Metastatic Pancreatic Carcinoma in the Ovary (tissue), 1 donor: ENCODE measurements around a stretch of chr7.

GRCh38 chr7:32890406-32890837, 1.1 kb downstream of the KBTBD2 start:
- PRO-cap = bidirectional peak, plus-strand start at chr7:32890677, minus-strand start at chr7:32890602

GRCh38 chr7:32942246-32942800, 14.9 kb upstream of the FKBP9 start:
- PRO-cap = bidirectional peak, plus-strand start at chr7:32942582, minus-strand start at chr7:32942527

- PRO-cap = no peak
These were observed 48.0 kb downstream of the FKBP9 start for GRCh38 chr7:33004945-33005973.

DNA sequence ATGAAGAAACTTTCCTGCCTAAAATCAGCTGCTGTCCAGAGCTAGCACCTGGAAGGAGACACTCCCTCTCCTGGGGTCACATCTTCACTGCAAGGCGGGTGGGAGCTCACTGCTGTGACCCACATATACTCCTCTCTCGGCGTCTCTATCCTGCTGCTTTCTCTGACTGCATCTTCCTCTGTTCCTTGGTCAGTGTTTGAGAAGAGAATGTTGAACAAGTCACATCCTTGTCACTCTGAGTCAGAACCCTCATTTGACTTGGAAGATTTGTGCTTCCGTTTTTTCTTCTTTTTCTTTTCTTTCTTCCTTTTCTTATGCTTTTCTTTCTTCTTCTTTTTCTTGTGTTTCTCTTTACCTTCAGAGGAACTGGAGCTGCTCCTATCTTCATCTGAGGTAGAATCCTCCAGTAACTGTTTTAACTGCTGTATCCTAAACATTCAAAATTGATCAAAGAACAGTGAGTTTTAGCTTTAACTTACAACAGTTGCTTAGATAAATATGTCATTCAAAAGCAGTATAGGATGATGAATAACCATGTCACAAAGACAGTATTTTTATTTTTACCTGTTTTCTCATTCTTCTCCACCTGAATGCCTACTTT, 14.1 kb downstream of the RP9 start:
- PRO-cap = no peak

DNA sequence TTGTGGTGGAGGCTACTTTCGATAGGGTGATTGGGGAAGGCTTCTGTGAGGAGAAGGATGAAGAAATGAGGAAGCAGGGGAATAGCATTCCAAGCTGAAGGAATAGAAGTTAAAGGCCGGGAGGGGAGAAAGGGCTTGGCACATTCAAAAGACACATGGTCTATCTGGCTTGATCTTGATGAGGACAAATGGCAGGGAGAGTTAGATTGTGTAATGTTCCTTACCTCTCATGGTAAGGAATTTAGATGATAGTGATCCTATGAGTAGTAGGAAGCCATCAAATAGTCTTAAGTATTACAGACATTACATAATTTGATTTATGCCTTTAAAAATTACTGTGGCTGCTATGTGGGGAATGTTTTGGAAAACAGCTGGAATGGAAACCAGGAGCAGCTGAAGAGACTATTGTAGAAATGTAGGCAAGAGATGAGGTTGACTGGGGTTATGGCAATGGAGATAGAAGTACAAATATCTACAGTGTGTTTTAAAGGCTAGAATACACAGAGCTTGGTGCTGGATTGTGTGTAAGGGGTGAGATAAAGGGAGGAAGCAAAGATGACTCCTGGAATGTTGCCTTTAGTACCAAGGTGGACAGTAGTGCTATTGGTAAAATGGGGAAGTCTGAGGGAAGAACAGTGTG, 351.3 kb upstream of the BMPER start:
- PRO-cap = no peak

GRCh38 chr7:35313673-35313882, 59.7 kb upstream of the TBX20 start:
- PRO-cap = no peak

GRCh38 chr7:35716199-35716897, 21.4 kb upstream of the HERPUD2 start:
- PRO-cap = no peak

DNA sequence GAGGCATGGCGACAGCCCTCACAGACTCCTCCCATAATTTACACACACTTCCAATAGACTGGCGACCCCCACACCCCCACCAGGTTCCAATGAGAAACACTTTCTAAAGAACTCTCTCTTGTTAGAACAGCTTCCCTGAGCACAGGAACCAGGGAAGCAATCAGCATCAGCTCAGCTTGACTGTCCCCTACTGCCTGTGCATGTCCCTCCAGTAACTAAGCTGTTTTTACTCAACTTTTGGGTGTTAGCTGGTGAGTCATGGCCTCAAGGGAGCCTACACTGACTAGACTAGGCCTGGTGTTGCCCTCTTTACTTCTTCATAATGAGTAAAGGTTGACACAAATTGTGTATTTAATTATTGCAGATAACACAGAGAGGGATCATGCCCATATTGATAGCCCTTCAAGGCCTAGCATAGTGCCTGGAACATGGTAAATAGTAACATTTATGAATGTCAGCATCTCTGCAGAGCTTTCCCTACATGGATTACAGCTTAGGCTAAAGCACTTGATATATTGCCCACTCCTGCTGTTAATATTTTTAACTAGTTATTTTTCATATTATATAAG, 32.7 kb upstream of the HERPUD2 start:
- PRO-cap = no peak

DNA sequence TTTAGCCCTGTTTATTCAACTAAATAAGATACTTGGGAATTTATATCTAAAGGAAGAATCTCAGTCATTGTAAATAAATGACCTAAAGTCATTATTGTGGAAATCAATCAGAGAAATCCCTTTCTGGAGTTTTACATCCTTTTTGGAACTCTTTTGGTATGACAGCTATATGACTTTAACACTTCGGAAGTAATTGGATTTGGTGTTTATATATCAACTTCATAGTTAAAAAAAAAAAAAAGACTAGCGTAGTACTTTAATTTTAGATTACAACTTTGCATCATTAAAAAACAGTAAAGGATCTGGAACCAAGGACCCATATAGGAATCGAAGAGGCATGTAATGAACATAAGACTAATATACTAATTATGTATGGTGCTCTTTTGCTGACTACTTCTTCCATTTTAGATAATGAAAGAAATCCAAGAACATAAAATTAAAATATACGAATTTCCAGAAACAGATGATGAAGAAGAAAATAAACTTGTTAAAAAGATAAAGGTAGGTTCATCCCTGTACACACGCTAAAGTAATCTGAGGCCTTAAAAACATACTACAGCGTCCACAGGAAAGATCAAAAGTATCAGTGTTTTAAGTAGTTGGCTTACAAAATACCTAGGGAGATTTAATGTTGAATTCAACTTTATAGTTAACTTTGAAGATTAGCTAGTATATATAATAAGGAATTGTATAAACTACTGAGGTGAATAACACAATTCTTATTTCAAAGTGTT, 81.4 kb downstream of the SEPTIN7 start:
- PRO-cap = no peak

GRCh38 chr7:36092031-36092782, 60.8 kb upstream of the EEPD1 start:
- PRO-cap = no peak

GRCh38 chr7:36192036-36192661, 39.1 kb downstream of the EEPD1 start:
- PRO-cap = no peak

DNA sequence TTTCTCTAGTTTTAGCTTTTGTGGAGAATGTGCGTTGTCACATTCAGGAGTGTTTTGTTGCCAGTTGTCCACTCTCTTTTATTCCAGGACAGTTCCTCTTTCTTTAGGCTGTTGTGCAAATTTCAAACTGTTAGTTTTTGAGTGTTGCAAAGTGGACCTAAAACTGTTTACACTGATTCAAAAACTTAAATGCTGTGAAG, 1.0 kb downstream of the ANLN start:
- PRO-cap = no peak

GRCh38 chr7:36629400-36629650, 95.0 kb downstream of the AOAH start:
- PRO-cap = no peak

DNA sequence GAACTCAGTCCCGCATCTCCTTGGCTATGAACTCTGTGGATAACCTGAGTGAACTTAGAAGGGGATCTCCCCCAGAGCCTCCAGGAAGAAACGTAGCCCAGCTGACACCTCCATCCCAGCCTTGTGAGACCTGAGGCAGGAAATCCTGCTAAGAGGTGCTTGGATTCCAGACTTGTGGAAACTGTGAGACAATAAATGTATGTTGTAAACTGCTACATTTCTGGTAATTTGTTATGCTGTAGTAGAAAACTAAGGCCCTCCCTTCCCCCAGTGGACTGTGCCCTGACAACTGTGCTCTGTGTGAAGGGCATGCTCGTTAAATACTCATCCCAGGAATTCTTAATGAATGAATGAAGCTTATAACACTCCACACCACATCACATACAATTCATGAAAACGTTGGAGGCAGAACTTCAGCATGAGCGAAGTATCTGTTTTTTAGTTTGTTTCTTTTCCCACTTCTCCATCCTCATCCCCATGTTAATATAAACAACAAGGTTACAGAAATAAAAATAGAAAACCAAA, 36.8 kb upstream of the AOAH start:
- PRO-cap = no peak

- PRO-cap = no peak
These were observed 52.8 kb upstream of the AOAH start for GRCh38 chr7:36776933-36777583.

DNA sequence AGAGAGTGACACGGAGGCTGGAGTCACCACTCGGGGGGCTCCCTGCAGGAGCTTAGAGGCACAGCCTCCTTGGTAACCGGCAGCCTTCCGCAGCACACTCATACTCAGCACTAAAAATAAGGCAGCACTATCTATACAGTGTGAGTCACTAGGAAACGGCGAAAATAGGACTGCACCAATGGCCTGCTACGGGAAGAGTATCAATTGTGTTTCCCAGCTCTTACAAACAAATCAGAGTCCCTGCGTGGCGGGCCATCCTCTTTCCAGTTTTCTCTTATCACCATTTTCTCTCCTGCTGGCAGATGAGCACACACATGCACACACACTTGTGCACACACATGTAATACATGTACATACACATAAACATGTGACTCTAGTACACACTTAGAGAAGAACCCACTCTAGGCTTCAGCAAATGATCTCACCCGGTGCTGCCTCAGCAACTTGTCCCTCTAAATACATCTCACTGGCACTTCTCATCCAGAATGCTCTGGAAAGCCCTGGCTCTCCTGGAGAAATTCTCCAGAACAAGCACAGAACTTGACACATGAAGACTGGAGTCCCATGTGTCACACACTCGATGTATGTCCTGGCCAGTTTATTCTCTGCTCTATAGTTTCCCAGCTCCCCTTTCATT, 255.0 kb downstream of the ELMO1 start:
- PRO-cap = no peak

- PRO-cap = no peak
These were observed 240.1 kb downstream of the ELMO1 start for GRCh38 chr7:37208523-37209087.

DNA sequence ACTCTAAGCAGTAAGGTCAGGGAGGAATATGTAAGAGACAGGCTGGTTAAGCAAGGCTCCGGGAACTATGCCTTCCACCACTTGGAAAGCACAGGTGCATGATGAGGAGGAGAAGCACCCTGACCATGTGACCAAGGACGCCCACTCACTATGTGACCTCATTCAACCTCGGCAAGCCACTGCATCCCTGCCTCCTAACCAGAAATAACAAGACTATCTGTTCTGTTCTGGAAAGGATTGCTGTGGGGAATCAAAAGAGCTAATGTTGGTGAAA, 218.4 kb downstream of the ELMO1 start:
- PRO-cap = no peak

DNA sequence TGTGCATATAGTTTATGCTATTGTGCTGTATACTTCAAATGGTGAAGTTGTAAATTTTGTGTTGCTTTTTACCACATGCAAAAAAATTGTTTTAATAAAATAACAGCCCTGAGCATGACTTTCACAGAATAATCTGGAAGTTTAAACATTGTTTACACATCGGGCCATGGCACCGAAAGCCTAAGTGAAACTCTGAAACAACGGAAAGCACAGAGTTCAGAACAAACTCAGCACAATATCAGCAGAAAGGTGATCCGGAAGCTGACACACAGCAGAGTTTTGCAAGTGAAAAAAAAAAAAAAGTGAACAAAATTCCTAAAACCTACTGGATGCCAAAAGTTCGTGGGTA, 39.8 kb downstream of the ELMO1 start:
- PRO-cap = no peak

GRCh38 chr7:37414278-37414941, 34.3 kb downstream of the ELMO1 start:
- PRO-cap = no peak